ENCODE measurements around the genes ACTN1 and GALNT16.

- RRBS = no CpG with 5 or more reads among the region's 7 CpGs
Measured at GRCh38 chr14:68975712-68976062, 3.4 kb downstream of the ACTN1 start.

GRCh38 chr14:68978975-68979415 is at the start of gene ACTN1:
ACTN1 (minus strand) TSS chr14:68979302.
- RRBS = 0% methylated on average over 1 of the region's 36 CpGs

DNA sequence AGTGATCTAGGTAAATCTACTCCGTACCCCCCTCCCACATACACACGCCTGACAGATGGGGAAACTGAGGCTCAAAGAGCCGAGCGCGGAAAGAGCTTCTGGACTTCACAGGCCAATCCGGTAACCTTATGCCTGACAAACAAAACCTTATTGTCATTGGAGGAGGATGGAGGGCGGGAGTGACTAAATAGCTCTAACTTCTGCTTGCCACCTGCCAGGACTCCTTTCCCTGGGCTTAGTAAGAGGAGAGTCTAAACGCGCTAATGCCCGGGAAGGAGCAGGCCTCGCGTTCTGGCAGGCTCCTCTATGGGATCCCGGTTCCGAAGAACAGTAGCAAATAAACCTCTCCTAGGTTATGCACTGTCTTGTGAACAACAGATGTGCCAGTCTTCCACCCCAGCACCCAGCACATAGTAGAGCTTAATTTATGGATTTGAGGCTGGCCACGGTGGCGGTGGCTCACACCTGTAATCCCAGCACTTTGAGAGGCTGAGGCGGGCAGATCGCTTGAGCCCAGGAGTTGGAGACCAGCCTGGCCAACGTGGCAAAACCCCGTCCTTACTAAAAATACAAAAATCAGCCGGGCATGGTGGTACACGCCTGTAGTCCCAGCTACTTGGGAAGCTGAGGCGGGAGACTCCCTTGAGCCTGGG is 1.2 kb upstream of the ACTN1 start:
- RRBS = 71% methylated on average over 4 of the region's 23 CpGs

DNA sequence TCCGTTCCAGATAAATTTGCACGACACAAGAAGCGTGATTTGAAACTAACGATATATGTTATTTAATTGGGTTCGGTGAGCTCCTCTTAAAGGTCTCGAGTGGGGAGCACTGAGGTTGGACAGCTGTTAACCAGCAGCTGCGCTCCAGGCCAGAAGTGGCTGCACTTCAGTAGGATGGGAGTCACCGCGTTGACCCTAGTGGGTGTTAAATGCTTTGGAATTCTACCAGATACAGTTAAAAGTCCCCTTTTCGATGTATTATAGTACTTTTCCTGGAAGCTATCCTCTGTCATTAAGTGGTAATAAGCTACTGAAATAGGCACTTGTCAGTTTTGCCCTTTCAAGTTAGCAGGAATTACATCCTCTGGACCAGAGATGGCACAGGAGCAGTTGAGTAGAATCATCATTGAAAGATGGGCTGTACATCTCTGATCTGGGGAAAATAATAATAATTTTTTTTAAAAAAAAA is 1.1 kb upstream of the DCAF5 start:
- RRBS = no CpG with 5 or more reads among the region's 10 CpGs

DNA sequence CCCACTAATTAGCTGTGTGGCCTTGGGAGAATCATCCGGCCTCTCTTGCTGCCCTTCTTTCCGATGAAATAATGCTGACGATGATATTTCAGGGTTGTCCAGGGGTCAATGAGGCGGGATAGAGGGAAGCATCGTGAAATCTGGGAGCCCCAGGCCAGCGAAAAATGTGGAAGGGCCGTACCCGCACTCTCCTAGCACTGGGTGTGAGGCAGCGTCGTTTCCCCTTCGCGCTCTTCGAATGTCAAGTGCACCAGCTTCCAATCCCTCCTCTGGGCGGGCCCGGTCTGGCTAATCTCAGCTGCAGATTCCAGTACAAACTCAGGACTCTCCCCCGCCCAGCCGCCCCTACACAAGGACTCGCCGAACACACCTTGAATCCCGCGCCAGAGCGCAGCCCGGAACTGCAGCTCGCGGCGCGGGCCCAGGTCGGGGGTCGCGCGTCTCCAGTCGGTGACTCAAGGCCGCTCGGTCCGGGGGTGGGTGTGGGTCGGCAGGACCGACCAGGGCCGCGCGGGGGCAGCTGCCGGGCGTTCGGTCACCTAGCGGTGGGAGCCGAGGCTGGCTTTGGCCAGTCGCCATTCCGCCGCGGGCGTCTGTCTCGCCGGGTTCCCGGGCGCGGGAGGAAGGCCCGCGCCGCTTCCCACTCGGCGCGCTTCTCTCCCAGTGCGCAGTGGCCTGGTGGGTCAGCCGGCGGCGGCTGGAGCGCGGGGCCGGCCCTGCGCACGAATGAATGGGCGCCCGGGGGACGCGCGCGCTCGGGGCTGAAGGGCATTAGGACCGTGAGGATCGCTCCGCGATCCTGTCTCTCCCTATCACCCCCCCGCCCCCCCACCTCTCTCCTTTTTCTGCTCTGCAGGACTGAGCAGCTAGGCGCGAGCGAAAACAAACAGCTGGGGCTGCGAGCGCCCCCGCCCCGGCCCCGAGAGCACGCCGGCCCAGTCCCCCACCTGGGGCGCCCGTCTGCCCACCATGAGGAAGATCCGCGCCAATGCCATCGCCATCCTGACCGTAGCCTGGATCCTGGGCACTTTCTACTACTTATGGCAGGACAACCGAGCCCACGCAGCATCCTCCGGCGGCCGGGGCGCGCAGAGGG is at the start of gene GALNT16:
GALNT16 (plus strand) TSS at position 837 of the 1,096 bp plus-strand sequence.
- RRBS = 2% methylated on average over 39 of the region's 105 CpGs

DNA sequence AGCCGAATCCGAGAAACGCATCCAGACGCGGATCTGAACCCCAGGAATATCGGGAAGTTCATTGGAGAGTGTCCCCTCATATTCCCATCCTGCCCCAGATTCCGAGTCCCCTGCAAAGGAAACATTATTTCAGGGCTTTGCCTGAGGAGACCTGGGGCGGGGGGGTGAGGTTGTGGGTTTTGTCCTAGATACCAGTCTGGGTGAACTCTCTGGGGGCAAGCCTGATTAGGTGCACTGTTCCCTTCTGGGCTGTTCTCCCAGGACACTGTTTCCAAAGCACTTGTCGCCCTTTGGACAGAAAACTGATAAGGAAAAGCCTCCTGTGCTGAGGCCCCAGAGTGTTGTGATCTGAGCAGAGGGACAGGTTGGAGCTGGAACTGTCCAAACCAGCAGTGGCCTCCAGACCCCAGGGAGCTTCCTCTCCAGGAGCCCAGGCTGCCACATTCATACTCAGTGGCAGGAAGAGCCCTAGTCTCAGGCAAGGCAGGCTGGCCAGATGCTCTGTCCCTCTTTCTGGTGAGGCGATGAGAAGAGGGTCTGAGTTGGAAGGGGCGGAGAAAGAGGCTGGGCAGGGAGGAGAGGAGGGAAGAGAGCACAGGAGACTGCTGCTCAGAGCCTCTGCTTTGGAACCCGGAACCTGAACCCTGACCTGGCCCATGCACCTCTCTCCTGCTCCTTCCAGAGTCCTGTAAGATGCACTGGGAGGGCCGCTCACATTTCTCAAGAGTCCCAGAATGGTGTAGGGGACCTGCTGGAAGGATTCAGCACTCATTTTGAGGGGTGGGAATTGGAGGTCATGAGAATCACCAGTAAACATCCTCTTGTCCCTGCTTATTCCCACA is 1.9 kb downstream of the GALNT16 start:
- RRBS = no CpG with 5 or more reads among the region's 13 CpGs

DNA sequence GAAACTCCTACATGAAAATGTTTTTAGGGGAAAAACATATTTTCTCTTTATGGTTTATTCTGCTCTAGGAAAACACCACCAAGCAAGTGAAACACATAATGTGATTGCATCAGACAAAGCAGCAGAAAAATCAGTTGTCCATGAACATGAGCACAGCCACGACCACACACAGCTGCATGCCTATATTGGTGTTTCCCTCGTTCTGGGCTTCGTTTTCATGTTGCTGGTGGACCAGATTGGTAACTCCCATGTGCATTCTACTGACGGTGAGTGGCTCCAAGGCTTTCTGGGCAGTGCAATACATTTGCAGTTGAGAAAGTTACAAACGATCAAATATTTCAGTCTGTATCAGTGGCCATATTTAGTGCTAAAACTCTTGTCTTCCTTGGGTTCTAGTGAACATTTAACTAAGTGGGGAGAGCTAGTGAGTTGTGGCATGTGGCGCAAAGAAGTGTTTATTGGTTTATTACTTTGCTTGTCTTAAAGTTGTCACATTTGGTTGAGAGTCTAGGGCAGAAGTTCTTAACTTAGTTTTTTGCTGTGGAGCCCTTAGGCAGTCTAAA is 42.4 kb upstream of the PLEKHD1 start:
- RRBS = no CpG with 5 or more reads among the region's 6 CpGs

GRCh38 chr14:69501218-69501739 is 16.8 kb downstream of the PLEKHD1 start:
- RRBS = no CpG with 5 or more reads among the region's 6 CpGs

GRCh38 chr14:69637353-69637788 is 26.0 kb downstream of the SUSD6 start:
- RRBS = no CpG with 5 or more reads among the region's 3 CpGs

- RRBS = no CpG with 5 or more reads among the region's 2 CpGs
Measured at GRCh38 chr14:69637789-69638087, 26.3 kb downstream of the SUSD6 start.

GRCh38 chr14:69653831-69654621 is 42.6 kb downstream of the SUSD6 start:
- RRBS = no CpG with 5 or more reads among the region's 6 CpGs

GRCh38 chr14:69708793-69709168 is 58.2 kb upstream of the SRSF5 start:
- RRBS = no CpG with 5 or more reads among the region's 6 CpGs

DNA sequence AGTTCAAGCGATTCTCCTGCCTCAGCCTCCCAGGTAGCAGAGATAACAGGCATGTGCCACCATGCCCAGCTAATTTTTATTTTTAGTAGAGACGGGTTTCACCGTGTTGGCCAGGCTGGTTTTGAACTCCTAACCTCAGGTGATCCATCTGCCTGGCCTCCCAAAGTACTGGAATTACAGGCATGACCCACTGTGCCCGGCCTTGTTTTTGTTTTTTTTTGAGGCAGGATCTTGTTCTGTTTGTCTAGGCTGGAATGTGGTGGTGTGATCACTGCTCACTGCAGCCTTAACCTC is 5.4 kb downstream of the SRSF5 start:
- RRBS = no CpG with 5 or more reads among the region's 4 CpGs

DNA sequence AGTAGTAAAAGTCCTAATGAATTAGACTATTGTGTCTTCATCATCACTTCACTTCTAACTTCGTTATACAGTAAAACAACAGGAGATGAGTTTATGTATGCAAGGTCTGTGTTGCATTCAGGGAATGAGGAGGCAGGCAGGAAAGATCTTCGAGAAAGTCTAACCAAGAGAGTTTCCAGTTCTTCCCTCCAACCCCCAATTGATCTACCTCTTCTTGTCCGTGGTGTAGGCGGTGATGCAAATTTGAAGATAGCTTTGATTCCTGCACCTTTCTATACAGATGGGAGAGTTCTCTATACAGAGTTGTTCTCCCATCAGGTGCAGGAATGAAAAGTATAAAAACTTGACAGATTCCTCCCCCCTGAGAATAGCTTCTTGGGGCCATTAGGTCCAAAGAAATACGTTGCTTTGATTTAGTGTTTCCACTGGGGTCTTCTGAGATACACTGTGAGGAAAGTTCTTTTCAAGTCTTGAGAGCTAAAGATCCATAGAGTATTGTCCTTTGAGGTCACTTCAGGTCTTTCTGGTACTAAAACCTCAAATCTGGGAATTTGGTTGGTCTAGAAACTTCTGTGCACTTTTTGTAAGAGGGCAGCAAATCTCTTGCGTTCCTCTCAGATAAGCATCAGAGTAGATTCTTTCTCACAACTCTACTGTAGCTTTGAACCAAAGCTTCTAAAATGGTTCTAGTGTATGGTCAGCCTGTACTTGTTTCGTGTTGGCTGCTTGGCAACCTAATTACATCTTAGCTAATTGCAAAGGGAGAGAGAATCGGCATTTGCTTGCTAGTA is 9.8 kb downstream of the SRSF5 start:
- RRBS = no CpG with 5 or more reads among the region's 8 CpGs

DNA sequence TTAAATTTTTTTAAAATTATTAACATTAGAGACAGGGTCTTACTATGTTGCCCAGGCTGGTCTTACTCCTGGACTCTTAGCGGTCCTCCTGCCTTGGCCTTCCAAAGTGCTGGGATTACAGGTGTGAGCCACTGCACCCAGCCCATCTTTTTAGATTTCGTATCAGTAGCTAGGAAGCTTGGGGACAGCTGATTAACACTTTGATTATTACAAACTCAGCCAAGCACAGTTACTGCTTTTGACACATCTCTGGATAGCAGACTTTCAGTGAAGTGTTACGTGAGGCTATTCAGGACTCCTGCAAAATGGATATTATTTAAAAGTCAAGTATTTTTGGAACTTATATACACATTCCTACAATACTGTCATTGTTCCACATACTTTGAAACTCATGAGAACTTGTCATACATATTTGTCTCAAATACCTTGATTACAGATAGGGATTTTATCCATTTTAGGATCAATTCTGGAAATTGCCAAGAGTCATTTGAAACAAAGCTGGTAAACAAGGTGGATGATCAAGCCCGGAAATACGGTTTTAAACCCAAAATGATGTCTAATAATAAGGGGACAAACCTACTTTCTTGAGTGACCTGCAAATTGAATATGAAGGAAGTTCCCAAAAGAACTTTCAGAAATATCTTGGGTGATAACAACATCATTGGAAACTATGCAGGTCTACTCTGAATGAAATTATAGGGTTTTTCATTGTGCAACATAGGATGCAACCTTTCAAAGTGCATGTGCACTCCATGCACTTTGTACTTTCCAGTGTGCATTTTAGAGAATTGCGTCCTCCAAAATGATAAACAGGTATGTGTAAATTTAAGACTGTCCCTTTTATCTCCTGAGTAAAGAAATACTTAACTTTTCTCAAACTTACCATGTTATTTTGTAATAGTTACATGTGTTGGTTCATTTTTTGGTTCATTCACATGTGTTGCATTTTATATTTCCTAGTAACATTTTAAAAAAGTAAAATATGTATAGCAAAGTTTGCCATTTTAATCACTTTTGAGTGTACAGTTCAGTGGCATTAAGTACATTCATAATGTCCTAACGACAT is 12.9 kb downstream of the SRSF5 start:
- RRBS = no CpG with 5 or more reads among the region's 7 CpGs

- RRBS = no CpG with 5 or more reads among the region's 11 CpGs
Measured at GRCh38 chr14:69993853-69994868, 114.9 kb downstream of the SMOC1 start.

DNA sequence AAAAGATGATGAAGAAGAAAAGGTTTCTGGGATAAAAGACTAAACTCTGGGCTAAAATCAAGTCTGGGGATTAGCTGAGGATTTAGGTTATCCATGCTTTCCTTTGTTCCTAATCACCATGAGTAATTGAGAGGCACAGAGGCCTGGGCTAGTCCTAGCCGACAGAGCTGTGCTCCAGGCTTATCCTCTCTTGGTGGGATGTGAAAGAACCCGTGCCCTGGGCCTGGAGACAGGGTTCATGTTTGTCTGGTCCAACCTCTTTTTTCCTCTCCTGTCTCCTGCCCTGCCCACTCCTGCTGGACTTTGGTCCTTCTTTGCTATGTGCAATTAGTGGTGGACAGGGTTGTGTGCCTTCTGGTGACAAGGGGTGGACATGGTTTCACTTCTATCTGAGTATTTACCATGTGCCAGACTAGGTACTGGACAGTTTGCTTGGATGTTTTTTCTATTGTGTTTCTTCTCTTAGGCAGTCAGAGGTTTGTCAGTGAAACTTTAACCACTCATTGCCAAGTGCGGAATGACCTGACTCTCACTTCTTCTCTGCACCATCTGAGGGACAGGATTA is 126.1 kb downstream of the SMOC1 start:
- RRBS = no CpG with 5 or more reads among the region's 3 CpGs

DNA sequence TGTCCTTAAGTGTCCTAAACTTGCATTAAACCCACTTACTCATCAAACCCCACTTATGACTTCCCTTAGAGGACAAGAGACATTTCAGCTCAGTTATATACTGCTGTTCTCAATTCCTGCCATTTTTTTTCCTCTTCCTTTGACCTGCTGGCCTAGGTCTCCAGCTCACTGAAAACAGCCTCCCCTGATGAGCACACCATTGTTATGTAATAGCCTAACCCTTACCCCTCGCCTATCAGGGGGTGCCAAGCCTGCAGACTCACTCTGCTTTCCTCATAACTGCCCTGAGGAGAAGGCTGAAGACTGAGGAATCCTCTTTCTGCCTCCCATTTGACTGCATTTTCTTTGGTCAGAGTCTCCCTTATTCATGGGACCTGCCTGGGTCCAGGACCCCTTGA is 41.1 kb upstream of the SLC8A3 start:
- RRBS = no CpG with 5 or more reads among the region's 1 CpG

DNA sequence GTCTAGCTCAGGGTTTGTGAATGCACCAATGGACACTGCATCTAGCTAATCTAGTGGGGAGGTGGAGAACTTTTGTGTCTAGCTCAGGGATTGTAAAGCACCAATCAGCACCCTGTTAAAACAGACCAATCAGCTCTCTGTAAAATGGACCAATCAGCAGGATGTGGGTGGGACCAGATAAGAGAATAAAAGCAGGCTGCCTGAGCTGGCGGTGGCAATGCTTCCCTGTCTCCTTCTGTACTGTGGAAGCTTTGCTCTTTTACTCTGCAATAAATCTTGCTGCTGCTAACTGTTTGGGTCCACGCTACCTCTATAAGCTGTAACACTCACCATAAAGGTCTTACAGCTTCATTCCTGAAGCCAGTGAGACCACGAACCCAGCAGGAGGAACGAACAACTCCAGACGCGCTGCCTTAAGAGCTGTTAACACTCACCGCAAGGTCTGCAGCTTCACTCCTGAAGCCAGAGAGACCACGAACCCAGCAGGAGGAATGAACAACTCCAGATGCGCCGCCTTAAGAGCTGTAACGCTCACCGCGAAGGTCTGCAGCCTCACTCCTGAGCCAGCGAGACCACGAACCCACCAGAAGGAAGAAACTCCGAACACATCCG is 66.8 kb upstream of the SLC8A3 start:
- RRBS = no CpG with 5 or more reads among the region's 17 CpGs

- RRBS = no CpG with 5 or more reads among the region's 13 CpGs
Measured at GRCh38 chr14:70817548-70817902, 8.2 kb upstream of the MAP3K9 start.